Placental epithelial cell (primary cell): ENCODE data around the gene MLN.

DNA sequence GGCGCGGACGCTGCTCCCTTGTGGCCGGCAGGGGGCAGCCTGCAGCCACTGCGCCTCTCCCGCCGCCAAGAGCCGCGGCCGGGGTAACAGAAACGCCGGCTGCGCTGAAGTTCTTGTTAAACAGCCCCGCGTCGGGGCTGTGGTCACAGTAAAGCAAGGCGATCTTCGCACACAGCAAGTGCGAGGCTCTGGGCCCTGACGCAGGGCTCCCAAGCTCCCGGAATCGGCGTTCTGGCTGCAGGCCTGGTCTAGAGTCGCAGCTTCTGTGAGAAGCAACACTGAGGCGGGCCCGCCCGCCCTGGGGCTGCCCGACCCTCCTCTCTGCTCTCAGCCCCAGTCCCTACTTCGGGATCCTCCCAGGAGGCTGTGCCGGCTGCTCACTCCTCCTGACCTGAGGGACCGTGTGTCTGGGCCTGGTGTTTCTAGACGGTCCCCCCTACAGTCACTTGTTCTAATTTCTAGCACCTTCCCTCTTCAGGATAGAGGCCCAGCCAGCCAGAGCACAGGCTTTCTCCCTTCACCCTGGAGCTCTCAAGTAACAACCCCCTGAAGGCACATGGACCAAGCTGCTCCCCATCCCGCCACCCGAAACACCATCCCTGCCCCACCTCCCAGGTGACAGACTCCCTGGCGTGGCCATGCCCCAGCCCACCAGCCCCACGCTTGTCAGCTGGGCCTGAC lies 17.1 kb downstream of the LEMD2 start:
- CAGE, long polyA plus RNA: no peak

DNA sequence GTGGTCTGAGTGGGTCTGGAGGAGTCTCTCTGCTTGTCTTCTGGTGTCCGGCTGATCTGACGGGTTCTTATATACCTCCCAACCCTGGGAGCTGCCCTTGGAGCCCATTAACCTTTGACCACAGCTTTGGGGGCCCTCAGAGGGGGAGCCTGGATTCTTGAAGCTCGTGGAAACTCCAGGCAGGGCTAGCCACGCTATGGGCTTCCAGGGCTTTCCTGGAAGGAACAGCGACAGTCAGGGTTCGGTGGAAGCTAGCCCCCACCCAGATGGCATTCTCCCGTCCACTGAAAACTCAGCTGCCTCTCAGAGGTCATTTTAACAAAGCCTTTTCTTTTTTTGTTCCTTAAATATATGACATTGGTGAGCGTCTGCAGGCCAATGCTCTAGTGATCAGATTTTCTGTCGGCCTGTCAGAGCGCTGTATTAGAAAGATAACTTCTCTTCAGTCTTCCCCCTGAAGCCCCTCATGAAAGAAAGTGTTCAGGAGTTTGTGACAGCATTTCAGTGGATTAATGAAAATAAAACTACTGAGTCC lies at the start of gene MLN:
MLN (minus strand) TSS at position 42 of the 535 bp plus-strand sequence.
- CAGE, long polyA plus RNA: no peak

DNA sequence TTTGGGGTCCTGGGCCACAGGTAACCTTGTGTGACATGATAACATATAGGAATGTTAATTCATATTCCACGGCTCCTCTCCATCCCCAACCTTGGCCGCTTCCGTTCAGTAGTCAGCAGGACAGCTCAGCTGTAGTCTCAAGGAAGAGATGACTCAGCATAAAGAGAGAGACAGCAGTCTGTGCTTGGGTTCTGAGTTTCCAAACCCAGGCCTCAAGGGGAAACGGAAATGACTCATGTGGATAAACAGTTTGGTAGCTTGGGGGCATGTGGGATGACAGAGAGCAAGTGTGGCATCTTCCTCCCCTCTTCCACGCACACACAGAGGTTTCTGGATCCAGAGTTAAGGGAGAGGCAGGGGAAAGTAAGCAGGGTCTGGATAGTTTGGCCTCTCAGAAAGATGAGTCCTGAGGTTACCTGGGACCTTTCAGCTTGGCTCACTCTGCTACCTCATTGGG lies 36.3 kb upstream of the MLN start:
- CAGE, long polyA plus RNA: no peak

DNA sequence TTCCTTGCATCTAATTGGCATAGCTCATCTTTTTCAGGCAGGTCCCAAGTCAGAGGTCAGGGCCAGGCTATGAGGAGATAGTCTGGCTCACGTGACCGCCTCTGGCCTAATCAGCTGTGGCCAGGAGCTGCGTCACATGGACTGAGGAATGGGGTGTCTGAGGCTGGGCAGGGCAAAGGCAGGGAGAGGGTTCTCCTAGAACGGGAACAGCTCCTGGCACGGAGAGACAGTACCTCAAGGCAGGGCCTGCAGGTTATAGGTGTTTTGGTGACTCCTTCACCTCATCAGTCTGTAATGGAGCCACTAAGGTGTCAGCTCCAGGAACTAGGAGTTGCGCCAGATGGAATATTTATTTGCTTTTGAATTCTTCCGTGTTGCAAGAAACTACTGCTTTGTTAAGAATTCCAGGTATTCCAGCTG lies 36.7 kb upstream of the MLN start:
- CAGE, long polyA plus RNA: no peak

DNA sequence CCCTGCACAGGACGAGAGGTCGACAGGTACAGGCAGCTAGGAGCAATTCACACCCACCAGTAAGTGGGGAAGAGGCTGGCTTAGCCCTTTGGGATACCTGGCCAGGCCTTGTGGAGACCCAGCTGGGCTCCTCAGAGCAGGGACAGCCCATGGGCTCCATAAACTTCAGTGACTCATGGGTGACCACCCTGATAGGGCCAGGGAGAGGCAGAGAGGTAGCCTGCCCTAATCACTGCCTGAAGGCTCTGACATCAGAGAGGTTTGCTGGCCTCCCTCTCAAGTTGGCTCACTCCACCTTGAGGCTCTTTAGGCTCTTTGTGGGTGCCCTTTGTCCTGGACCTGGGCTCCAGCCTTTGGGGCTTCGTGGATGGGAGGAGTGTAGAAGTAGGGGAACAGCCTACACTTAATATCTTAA lies 81.8 kb upstream of the MLN start:
- CAGE, long polyA plus RNA: no peak

DNA sequence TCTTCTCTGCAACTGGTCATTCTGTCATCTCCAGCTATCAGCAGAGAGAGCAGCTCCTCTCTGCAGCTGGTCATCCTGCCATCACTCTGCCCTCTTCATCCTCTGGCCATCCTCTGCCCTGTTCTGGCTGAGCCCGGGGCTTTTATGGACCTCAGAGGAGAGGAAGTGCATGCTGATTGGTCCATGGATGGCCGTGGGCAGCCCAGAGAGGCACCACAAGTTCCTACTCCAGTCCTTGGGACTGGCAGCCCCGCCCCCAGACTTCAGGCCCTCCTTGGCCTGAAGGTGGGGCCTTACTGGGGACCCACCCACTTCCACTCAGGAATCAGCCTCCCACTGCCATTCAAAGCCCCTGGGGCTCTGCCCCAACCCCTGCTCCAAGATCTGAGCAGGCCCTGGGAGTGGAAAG lies 34.3 kb upstream of the HMGA1 start:
- CAGE, long polyA plus RNA: no peak

DNA sequence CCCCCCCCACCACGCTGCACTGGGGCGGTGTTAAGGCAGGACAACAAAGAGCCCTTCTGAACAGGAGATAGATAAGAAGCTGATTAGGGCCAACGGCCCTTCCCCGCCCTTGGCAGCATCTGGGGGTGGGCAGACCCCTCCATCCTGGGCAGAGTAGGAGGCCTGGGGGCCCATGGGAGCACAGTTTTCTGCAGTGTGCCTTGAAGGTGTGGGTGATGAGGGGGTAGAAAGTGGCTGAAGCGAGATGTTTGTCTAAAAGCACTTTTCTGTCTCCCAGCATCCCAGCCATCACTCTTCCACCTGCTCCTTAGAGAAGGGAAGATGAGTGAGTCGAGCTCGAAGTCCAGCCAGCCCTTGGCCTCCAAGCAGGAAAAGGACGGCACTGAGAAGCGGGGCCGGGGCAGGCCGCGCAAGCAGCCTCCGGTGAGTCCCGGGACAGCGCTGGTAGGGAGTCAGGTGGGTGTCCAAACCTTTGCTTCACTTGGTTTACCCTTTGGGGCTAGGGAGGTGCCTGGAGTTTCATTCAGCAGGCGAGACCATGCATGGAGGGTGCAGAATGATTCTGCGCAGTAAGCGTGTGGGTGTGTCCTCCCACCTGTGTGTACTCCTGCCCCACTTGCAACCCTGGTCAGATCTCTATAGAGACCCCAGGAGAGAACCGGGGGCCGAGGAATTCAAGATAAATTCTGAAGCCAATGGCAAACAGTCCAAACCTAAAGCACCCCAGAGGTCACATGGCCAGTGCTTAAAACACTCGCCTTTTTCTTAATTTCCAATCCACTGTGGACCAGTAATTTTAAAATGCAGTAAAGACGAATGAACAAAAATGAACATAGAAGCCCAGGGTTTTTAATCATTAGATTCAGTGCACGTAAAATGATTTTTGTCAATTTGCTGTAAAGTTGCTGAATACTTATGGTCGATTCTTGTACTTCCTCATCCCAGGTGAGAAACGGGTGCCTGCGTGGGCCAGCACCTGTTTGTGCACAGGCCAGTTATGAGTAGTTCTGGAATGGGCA lies 4.1 kb downstream of the HMGA1 start:
- CAGE, long polyA plus RNA: no peak

DNA sequence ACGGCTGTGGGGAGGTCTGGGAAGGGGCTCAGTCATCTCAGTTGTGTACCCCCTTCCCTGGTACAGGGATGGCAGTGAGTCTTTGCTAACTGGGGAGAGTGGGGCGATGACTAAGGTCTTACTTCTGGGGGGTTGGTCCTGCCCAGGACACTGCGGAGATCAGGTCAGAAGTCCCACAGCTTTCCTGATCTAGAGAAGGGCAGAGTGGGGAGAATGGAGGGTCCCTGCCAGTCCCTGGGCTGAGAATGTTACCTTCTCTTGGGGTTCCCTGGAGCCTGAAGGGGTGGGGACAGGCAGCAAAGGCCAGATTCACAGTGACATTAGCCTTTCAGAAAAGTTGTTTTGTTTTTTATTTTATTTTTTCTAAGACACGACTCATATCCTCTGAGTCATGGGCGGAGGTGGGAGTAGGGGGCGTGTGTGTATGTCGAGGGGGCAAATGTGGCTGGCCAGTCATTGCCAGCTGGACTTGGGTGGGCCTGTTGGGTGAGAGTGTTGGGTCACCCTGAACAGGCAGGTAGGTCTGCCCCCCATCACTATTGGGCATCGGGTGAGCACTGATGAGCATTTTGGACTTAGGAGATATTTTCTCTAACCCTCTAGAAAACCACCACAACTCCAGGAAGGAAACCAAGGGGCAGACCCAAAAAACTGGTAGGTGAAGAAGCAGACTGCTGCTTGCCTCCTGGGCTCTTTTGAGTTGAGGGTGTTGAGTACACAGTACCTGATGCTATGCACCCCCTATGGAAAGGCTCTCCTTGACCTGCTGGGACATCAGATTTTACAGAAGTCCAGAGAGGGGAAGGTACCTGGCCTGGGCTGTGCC lies 5.7 kb downstream of the SMIM29 start:
- CAGE, long polyA plus RNA: no peak

DNA sequence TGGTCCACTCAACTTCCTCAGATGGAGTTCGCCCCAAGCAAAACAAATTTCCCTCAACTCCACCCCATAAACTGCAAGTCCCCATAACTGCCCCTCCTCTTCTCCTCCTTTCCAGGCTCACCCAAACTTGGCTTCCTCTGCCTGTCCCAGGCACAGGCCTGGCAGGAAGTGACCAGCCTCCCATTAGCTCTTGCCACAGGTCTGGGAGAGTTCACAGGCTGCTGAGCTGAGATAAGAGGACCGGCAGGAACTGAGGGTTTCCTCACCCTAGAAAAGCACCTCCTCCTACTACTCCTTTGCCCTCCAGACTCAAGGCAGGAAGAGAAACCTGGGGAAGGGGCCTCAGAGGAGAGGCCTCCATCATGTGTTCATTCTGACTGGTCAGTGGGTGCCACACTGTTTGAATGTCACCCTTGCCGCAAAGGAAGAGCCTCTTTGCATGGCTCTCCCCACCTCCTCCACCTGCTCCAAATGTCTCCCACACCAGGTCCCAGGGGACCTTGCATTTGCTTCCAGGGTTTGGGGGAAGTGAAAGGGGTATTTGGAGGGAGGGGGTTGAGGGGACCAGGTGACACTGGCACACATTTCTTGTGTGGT lies 24.6 kb upstream of the SMIM29 start:
- CAGE, long polyA plus RNA: no peak

GRCh38 chr6:34287627-34288324 lies 39.0 kb upstream of the SMIM29 start:
- CAGE, long polyA plus RNA: no peak

DNA sequence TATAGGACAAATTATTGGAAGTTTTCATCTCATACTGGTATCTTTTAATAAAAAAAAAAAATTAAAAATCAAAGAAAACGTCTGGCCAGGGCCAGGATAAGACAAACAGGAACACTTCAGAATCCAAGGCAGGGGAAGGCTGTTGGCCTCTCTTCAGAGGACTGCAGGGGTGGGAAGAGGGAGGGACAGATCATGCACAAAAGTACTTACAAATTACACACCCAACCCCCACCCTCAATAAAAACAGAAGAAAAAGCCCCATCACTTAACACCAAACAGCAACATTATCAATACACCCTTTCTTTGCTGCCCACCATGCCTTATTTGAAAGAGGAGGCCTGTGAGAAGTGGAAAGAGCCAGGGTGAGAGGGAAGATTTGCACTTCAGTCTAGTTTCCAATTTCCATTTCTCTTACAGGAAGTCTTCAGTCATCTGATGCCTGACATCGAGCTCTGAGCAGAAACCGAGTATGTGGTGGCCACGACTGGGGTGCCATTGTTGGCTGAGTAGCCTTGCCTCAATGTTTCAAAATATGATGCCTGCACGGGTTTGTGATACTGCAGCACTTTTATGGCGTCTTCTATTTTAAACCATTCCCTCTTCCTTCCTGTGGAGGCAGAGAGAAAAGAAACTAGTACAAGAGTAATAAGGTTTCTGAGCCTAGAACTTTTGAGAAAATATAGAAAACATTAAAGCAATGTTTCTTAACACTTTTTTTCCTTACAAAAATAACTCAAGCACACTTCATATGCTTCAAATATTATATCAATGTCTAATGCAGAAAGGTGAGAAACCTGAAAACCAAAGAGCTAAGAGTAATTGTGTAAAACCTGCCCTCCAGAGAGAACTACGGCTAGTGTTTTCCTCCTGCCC lies 39.8 kb upstream of the SMIM29 start:
- CAGE, long polyA plus RNA: no peak

DNA sequence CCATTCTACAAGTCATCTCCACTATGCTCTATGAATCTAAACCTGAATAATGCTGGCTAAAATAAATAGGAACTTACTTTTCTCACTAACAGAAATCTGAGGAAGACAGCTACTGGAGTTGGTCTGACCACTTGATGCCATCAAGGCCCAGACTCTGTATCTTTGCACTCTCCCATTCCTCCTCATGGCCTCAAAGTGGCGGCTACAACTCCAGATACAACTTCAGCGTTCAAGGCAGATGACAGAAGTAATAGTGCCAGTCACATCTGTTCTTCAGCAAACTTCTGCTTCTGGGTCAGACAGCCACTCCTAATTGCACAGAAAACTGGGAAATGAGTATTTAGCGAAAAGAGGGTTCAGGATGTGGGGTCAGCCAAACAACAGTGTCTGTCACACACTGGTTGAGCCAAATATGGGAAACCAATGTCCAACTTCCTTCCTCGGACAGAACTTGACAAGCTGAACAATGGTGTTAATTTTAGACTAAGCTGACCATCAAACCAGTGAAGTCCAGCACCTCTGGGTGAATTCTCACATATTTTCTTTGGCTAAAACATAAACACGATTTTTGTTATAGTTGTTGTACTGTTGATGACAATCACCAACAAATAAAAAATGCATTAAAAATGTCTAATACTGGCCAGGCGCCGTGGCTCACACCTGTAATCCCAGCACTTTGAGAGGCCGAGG lies 22.1 kb downstream of the NUDT3 start:
- CAGE, long polyA plus RNA: no peak

DNA sequence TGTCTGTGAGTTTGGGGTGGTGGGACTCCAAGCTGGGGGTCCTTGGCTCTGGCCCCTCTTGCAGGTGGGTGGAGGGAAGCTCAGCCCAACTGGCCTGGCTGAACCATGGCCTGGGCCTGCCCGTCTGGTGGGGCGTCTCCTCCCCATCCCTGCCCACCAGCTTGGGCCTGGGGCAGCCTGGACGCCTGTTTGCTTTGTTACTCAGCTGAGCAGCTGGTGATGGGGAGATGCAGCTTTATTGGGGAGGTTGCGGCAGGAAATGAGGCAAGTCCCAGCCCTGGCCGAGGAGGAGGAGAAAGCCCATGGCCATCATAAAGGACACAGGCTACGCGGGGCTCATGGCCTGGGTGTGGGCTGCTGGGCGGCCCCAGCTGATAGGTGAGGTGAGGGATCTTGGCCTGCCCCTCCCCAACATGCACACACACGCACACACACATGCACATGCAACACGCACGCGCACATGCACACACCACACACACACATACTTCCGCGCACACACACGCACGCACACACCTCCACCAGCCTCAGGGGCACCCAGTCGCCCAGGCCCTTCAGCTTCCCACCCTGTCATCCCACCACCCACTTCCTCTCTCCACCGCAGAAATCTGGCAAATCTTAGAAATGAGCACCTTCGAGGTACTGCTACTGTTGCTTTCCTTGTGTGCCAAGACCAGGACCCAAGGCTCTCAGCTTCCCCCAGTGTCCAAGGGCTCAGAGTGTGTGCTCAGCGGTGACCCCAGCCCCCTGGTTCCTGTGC lies 1.3 kb downstream of the SPDEF start:
- CAGE, long polyA plus RNA: no peak

- CAGE, long polyA plus RNA: no peak
Measured at GRCh38 chr6:34587446-34588194, 31.5 kb upstream of the SPDEF start.

- CAGE, long polyA plus RNA: no peak
Measured at GRCh38 chr6:34597604-34597989, 41.5 kb upstream of the SPDEF start.

DNA sequence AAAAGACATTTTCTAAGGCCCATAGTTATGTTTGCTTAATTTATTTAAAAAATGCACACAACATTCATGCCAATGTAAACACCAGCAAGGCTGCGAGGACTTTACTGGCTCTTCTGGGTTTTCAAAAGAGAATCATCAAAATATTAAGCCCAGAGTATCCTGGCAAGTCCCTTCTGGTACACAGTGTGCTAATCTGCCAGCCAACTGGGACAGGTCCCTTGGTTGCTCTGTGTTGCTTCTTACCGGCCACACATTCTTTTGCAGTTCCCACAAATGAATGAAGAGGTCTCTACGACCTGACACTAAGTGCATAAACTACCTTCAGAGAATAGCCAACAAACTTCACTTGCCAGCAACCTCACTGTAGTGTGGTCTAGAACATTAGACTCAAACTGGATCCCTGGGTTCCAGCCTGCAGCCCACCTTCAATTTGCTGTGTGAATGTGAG lies 42.6 kb upstream of the SPDEF start:
- CAGE, long polyA plus RNA: no peak

- CAGE, long polyA plus RNA: no peak
Measured at GRCh38 chr6:34671847-34672463, 24.6 kb downstream of the ILRUN start.

DNA sequence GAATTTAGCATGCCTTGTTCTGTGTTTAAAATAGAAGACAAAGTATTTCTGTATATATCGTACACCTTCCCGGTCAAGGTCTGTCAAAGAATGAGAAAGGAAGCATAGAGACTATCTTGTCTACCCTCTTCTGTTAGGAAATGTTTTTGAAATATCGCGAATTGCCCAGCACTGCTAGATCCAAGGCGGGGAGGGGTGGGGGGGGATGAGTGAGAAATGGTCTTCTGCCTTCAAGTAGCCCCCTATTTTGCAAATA lies 825 bp upstream of the ILRUN start:
- CAGE, long polyA plus RNA: no peak

GRCh38 chr6:34855256-34856213 lies 32.3 kb downstream of the TAF11 start:
- CAGE, long polyA plus RNA: no peak

DNA sequence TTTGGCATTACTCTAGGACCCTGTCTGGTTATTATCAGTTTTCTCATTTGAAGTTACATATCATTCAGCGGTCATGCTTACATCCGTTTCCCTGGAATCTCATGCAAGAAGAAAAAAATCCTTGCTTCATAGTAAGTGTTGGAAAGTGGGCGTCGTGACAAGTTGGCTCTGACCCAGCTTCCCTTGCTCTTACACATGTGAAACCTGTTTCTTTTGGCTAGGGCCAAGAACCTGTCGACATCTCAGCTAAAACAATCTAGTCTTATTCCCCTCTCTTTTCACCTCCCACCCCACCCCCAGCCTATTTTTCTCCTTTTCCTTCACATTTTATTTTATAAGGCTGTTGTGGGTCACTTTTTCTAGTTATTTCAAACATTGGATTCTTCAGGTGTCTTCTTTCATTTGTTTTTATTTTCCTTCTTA lies 45.5 kb downstream of the ANKS1A start:
- CAGE, long polyA plus RNA: no peak